Subcutaneous preadipocyte (primary cell): Measurements from ENCODE around the gene FOS.

DNA sequence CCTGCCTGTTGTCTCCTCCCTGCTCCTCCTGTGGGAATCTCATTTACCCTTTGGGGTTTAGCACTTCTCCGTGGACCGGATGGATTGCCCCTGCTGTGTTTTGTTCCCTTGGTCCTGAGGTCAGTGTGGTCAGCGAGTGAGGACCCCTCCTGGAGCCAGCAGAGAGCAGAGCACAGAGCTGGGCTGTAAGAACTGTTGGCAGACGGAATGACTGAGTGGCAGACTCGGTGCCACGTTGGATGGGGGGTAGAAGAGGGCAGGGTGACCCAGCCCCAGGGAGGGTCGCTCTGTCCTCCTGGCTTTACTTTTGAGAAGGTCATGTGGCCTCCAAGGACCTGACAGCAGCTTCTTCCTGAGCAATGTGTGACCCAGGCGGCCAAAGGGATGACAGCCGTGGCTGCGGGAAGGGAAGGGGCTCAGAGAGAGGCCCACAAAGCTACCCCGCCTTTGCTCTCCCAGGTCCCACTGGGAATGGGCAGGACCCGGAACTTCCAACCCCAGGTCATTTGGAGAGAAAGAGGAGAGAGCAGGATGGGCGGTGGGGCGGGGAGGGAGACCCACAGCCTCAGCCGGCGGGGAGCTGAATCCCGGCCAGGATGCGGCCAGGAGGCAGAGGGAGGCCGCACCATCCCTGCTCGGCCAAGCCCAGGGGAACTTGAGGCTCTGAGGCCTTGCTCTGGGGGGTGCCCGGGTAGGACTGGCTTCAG, 613 bp downstream of the RPS6KL1 start:
- CAGE, long polyA plus RNA: no peak

DNA sequence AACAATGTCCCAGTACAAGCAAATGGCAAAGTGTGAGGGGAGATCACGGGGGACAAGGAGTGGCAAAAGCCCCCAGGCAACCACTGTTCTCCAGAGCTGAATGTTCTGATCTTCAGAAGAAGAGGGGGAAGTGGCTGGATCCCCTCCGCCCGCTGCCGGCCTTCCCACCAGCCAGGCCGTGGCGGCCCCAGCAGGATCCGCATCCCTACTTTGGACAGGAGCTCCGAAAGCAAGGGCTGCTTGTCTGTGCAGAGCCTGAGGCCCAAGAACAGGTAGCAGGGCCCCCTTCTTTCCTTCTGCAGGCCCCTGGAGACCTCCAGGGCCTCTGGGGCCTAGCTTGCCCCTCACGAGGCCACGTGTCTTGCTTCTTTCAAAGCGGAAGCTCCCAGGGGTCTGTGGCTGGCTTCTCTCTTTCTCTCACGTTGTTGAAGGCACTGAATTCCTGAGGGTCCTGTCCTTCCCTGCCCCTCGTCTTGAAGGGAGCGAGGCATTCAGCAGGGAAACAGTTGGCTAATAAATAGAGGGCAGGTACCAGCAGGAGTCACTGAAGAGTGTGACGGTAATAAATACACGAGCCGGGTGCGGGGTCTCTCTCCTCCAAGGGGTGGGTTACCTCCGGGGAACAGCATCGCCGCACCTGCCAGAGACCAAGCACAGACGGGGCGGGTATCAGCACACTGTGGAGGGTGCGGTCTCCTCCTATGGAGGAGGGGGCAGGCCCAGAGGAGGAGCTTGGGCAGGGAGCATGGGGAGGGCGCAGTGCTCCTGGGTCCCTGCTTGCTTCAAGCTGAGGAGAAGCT, 13.1 kb downstream of the PGF start:
- CAGE, long polyA plus RNA: no peak

DNA sequence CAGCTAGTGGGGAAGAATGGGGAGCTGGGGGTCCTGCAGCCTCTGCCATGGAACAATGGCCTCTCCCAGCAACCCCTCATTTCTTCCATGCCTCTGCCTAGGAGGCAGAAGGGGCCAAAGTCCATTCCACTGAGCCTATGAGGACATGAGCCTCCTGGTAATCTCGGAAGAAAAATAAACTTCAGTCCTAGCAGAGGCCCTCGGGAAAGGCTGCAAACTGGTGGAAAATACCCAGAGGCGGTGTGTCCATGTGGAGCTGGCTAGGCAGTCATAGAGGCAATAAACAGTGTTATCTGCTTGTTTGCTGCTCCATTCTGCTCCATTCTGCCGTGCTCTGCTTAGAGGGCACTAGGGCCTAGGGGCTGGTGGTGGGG, 4.5 kb downstream of the PGF start:
- CAGE, long polyA plus RNA: no peak

DNA sequence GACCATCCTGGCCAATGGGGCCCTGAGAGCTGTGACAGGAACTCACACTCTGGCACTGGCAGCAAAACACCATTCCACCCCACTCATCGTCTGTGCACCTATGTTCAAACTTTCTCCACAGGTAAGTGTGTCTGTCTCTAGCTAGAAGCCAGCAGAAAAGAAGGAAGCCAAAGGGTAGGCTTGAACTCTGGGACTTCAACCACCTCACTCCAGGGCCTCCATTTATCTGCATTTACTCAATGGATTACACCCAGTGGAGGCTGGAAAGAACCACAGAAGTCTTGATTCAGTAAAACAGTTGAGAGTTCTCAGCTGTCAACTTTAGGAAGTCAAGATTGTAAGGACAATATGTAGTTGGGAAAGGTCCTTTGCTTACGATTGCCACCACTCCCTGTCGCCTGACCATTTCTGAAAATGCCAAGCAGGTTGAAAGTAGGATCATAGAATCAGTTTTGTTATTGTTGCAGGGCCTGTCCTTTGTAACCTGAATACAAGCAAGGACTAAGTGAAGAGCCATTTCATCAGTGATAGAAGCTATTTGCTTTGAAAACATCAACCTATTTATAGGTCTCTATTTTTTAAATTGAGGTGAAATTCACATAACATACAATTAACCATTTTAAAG, 4.0 kb downstream of the EIF2B2 start:
- CAGE, long polyA plus RNA: no peak

- CAGE, long polyA plus RNA: no peak
These were observed 1.8 kb downstream of the MLH3 start for GRCh38 chr14:75049126-75050243.

GRCh38 chr14:75113977-75114551, 12.8 kb downstream of the NEK9 start:
- CAGE, long polyA plus RNA: no peak

- CAGE, long polyA plus RNA: no peak
These were observed at the start of gene FOS for GRCh38 chr14:75277988-75279234. Gene FOS (plus strand): TSS chr14:75278828.

DNA sequence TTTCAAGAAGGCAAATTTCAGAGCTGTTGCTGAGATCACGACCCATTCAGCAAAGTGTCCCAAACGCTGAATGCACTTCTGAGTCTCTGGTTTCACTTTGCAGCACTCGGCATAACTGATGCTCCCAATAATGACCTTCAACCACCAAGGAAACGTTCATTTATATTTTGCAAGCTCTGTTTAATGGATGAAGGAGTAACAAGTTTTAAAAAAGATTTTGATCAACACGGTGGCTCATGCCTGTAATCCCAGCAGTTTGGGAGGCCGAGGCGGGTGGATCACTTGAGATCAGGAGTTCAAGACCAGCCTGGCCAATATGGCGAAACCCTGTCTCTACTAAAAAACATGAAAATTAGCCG, 56.3 kb downstream of the FOS start:
- CAGE, long polyA plus RNA: no peak

DNA sequence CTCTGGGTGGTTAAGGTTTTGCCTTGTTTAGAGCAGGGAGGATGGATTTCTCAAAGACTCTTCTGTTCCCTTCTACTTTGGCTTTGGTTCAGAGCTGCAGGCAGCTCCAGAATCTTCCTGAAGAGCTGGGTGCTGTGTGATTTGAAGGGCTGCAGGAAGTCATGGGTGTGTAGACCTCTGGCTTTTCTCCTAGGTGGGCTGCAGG, 1.8 kb downstream of the JDP2 start:
- CAGE, long polyA plus RNA: no peak

DNA sequence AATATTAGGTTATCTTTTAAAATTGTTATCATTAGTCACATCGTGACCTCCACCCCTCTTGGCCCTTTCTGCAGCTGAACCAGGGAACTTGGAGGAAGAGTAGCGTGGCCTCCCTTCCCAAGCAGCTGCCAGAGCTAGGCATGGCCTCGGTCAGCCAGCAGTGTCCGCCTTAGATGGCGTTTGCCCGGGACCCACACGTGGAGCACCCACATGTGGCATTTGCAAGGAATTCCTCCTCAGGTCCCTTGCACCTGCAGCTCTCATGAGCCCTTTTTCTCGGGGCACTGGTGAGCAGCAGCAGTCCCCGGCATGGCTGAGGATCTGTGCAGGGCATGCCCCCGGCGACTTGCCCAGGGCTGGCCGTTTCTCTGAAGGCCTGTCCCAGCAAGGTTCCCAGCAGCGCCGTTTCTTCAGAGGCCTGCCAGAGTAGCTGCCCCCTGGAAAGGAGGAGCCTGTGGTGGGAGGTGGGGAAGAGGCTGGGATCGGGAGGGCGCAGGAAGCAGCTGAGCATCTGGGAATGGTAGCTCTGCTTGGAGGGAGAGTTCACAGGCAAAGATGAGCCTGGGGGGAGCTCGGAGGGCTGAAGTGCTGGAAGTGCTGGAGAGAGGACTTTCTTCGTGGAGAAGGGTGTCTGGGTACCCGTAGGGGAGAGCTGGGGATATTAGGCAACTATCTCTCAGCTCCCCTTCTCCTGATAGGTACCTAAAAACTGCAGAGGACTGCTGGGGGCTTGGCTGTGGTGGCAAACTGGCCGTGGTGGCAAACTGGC, 10.9 kb downstream of the JDP2 start:
- CAGE, long polyA plus RNA: no peak

DNA sequence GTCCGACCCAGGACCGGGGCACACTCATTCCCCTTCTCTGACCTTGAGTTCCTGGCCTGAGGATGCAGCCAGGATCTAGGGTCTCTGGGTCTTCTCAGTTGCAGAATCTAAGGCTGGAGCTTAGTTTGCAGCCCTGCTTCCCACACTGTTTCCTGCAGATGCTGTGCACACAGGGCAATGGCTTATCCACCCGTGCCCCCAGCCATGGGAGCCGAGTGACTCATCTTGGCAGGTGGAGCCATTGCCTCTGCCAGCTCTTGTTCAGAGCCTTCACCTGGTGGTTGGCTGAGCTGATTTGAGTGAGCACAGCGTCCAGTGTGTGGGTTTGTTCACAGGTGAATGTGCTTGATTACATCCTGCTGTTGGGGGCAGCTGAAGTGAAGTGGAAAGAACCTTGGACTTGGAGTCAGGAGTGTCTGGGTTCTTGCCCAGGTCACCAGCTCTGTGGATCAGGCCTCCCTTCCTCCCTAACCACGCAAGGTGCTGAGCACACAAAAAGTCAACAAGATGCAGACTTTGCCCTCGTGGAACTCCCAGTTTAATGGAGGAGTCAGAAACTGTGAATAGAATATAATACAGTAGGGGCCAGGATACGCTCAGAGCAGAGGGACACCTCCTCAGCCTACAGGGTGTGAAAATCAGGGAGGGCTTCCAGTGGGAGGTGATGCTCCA, 22.6 kb downstream of the JDP2 start:
- CAGE, long polyA plus RNA: no peak

DNA sequence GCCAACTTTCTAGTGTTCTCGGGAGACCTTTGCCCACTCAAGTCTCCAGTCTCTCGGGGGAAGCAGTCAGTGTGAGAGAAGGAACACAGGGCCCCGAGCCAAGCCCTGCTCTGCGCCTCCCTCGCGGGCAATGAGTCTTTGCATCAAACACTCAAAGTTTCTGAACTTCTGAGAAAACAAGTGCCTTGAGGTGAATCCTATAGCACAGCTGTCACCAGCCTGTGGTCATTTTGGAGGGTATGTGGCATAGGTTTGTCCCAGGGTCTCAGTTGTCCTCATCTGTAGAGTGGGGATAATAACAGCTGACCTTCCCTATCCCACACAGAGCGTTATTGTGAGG, 19.7 kb downstream of the BATF start:
- CAGE, long polyA plus RNA: no peak

DNA sequence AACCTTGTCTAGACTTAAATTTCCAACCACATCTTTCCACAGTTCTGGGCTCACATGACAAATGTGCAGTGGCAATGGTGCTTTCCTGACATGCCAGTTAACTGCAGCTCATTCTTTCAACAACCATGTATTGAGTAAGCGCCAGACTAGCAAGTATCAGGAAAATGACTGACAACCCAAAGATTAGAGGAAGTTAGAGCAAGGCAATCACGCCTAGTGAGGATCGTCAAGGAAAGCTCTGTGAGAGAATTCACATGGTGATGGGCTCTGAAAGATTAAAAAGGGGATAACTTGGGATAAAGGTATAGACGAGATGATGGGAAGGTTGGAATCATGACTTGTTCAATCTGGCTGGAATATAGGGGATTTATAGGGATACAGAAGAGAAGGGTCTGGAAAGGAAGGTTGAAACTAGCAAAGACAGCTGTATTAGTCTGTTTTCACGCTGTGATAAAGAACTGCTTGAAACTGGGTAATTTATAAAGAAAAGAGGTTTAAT, 35.9 kb downstream of the FLVCR2 start:
- CAGE, long polyA plus RNA: no peak

DNA sequence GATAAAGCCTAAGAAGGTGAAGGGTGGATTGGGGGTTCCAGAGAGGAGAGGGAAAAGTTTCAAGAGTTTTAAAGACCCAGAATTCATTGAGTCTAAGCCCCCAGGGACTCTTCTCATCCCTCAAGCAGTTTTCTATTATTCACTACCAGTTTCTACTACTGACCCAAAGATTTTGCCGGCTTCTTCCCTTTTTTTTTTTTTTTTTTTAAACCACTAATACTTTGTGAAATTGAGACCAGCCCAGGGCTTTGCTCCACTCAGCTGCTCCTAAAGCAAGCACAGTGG, 82.1 kb downstream of the TGFB3 start:
- CAGE, long polyA plus RNA: no peak

GRCh38 chr14:76100335-76101020, 51.2 kb upstream of the GPATCH2L start:
- CAGE, long polyA plus RNA: no peak

DNA sequence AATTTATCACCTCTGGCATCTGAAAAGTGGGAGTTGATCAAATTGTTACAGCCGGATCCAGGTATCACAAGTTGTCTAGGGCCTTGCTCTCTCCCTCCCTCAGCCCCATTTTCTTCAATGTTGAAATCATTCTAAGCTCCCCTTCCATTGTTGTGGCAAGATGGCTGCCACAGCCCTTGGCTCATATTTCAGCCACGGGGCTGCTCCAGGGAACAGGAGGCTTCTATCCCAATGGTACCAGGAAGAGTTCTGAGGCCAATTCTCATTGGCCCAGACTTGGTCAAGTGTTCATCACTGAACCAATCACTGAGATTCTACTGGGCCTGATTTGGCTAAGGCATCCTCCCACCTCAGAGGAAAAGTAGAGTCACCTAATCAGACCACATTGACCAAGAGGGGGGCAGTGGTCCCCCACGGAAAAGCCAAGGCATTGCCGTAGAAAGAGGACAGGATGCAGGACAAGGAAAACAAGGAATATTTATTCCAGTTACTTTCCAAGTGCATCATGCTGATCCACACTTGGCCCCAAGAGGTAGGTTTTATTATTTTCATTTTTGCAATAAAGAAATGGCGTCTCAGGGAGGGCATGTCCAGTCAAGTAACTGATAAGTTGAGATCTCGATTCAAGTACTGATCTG, 106.3 kb downstream of the GPATCH2L start:
- CAGE, long polyA plus RNA: no peak

DNA sequence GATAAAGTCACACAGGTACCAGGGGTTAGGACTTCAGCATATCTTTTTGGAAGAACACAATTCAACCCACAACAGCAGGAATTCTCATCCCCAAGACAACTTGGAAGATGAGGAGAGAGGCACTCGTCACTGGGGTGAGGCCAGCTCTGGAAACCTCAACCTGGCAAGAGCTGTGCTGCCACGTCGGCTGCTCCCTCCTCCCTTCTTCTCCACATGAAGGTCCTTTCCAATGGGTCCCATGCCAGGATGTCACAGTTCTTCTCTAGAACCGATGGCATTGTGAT, 138.2 kb upstream of the VASH1 start:
- CAGE, long polyA plus RNA: no peak

DNA sequence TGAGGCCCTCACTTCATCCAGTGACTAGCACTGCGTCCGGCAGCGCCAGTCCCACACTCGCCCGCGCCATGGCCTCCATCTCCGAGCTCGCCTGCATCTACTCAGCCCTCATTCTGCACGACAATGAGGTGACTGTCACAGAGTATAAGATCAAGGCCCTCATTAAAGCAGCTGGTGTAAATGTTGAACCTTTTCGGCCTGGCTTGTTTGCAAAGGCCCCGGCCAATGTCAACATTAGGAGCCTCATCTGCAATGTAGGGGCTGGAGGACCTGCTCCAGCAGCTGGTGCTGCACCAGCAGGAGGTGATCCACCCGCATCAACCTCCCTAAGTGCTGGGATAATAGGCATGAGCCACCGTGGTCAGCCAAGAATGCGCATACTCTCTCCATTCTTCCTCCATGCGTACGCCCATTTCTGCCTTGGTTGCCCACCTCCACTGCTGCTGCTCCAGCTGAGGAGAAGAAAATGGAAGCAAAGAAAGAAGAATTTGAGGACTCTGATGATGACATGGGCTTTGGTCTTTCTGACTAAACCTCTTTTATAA, 59.8 kb downstream of the IRF2BPL start:
- CAGE, long polyA plus RNA: no peak

GRCh38 chr14:77025022-77025723, 3.3 kb downstream of the IRF2BPL start:
- CAGE, long polyA plus RNA: no peak

DNA sequence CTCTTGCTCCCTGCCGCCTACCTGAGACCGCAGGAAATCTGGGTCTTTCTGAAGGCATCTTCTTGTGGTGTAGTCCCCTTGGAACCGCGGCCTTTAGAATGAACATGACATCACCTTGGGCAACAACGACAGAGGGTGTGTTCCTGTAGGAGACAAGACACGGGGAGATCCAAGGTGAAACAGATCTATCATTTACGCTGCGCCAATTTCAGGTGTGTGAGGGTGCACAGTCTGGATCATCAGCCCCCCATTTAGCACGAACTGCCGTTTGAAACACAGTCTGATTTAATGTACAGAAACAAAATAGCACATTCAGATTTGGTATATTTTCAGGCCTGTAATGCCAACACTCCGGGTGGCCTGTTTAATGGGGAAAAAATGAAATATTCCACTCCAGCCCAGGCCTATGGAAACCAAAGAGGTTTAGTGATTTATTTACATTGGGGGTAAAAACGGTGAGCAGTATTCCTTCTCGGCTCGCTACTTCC, 12.6 kb upstream of the IRF2BPL start:
- CAGE, long polyA plus RNA: no peak